Skin of body (tissue), 2 donors: ENCODE results near the genes PHYHIPL and CCDC6.

- RAMPAGE, long total RNA = no peak
Measured at GRCh38 chr10:57222470-57222943, 861.4 kb upstream of the ZWINT start.

DNA sequence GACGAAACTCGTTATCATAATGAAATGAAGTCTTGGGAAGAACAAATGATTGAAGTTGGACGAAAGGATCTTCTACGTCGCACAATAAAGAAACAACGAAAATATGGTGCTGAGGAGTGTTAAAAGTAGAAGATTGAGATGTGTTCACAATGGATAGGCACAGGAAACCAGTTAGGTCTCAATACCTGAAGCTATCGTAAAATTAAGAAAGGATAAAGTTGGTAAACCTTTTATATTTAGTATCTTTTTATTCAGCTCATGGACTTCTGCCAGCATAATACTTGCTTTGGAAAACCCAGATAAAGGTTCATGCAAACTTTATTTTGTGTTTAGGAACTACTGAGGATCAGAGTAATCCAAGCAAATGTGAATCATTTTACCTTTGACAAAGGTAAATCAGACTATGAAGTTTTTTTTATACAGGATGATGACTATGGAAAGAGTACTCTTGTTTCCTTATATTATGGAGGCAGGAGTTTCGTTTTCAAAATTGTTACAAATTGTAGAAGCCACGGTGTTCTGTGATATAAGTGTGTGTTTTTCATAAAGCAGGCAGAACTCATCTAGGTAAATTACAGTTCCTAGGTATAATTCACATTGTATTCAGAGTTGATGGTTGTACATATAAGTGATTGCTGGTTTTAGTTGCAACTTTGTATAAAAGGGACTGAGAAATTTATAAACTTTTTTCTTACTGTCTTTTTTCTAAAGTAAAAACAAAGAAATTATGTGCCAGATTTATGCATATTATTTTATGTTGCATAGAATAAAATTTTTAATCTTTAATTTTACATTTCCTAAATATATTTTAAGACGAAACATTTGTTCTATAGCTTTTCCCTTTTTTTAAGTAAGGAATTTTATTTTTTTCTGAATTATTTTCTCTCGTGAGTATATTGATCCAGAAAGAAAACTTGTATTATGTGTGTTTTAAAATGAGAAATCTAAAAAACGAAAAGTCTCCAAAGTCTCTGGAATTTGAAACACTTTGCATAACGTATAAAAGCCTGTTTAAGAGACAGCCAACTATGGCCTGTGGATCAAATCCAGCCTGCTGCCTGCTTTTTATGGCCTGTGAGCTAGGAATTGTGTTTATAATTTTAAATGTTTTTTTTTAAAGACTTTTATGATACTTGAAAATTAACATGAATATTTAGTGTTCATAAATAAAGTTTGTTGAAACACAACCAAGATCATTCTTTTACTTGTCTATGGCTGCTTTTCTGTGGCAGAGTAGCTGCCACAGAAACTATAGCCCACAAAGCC is 10.2 kb downstream of the TFAM start:
- RAMPAGE, long total RNA = no peak

DNA sequence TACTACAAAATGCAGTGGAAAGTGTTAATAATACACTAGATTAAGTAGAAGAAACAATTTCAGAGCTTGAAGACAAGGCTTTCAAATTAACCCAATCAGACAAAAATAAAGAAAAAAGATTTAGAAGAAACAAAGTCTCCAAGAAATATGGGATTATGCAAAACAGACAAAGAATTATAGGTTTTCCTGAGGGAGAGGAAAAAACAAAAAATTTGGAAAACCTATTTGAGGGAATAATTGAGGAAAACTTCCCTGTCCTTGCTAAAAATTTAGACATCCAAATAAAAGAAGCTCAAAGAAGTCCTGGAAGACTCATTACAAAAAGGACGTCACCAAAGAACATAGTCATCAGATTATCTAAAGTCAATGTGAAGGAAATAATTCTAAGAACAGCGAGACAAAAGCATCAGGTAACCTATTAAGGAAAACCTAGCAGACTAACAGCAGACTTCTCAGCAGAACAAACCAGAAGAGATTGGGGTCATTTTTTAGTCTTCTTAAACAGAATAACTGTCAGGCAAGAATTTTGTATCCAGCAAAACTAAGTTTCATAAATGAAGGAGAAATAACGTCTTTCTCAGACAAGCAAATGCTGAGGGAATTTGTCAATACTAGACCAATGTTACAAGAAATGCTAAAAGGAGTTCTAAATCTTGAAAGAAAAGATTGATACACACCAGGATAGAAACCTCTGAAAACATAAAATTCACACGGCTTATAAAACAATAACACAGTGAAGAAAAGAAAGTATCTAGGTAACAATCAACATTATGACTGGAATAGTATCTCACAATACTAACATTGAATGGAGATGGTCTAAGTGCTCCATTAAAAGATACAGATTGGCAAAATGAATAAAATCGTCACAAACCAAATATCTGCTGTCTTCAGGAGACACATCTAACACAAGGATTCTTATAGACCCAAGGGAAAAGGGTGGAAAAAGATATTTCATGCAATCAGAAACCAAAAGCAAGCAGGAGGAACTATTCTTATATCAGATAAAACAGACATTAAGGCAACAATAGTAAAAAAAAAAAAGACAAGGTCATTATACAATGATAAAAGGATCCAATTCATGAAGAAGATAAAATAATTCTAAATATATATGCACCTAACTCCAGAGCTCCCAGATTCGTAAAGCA is 22.6 kb downstream of the BICC1 start:
- RAMPAGE, long total RNA = no peak

DNA sequence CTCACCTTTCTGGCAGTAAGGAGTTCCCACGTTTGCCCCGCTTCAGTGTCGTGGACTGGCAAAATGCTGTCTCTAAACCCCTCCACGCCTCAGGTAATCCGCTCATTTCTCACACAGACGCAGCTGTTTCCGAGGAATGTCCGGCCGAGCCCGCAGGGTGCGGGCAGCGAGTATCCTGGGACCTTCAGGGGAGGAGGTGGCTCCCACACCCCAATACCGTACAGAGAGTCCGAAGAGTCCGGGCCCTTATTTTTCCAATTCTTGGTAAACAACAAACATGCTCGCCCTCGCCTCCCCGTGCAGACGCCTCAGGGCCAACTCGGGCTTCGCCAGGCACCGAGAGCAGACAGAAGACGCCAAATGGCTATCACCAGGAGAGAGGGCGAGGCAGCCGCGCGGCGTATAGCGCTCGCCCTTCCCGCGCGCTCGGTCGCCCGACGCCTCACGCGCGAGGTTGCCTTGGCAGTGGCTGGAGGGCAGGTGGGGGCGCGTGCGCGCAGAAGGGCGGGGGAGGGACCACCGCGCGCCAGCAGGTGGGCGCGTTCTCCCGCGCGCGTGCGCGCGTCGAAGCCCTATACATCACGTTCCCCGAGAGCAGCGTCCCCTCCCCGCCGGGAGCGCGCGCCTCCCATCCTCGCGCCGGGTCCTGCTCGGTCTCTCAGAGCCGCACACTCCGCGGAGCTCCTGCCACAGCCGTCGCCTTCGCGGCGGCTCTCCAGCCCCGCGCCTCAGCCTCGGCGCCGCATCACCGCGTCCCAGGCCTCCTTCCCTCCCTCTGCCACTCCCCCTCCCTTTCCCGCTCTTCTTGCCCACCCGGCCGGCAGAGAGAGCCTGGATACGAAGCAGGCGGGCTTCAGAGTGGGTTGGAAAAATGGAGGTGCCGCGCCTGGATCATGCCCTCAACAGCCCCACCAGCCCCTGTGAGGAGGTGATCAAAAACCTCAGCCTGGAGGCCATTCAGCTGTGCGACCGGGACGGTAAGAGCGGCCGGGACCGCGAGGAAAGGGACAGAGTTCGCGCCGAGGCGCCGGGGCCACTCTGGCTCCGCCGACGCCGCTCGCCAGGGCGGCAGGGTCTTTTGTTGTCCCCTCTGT is at the start of gene PHYHIPL:
PHYHIPL (plus strand) TSS at position 661 of the 1,094 bp plus-strand sequence.
- RAMPAGE, long total RNA = no peak

GRCh38 chr10:59818477-59818948 is 65.3 kb upstream of the MRLN start:
- RAMPAGE, long total RNA = no peak

DNA sequence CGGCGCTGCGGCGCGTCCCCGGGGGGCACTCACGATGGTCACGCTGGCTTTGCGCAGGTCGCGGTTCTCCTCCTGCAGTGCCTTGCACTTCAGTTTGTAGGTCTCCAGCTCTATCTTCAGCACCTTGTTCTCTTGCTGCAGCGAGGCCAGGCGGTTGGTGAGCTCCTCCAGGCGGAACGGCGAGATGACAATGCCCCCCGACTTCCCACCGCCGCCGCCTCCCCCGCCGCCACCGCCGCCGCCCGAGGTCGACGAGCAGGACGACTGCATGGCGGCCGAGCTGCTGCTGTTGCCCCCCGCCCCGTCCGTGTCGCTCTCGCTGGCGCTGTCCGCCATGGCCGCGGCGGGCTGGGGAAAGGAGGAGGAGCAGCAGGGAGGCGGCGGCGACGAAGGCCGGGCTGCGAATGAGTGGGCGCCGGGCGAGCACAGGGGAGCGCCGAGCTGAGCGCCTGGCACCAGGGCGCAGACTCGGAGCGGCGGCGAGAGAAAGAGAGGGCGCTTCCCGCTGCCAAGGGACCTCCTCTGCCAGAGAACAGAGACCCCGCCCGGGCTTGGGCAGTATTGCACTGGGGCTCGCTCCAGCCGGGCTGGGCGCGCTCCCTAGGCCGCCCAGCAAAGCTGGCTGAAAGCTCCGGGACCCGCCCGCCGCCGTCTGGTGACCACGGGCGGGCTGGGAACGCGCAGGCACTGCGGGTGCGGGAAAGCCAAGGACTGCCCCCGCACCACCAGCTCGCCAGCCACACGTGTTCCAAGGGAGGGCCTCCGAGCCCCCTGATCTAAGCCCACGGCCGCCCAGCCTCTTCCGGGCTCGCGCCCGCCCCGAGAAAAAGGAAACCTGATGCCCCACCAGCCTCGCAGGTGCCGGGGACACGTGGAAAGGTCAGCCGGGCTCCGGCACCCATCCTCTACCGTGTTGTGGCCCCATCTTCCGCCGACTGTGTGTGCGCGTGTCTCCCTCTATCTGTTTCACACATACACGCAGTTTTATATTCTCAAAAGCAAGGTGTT is at the start of gene CCDC6:
CCDC6 (minus strand) TSS at position 468 of the 1,008 bp plus-strand sequence.
- RAMPAGE, long total RNA = no peak

GRCh38 chr10:60138784-60139252 is 232.5 kb upstream of the CCDC6 start:
- RAMPAGE, long total RNA = no peak

DNA sequence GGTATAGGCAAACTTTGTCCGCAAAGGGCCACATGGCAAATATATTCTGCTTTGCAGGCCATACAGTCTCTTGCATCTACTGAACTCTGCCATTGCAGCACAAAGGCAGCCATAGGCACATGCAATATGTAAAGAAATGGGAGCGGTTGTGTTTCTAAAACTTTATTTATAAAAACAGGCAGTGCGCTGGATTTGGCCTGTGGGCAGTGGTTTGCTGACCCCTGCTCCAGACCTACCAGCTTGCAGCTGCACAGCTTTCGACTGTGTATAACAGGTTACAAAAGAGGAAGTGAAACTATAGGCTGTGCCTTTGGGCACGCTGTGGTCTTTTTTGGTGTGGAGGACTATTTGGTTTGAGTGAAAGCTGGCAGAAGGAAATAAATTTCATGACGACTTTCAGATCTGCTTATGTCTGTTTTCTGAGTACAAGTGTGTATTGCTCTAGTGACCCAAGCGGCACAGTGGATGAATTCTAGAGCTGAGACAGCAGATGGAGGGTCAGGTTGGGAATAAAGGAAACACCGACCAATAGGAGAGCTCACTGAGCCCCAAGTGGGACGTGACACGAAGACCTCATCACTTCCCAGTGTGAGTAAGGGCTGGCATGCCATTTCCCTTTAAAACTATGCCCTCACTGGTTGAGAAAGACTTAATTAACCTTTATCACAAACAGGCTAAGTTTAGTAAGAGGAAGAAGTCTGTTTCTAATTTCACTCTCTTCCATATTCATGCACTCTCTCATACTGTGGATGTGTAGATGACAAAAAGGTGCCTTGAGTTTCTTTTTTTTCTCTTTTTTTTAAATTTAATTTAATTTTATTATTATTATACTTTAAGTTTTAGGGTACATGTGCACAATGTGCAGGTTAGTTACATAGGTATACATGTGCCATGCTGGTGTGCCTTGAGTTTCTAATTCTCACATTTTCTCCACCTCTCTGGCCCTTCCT is 152.6 kb downstream of the ANK3 start:
- RAMPAGE, long total RNA = no peak

GRCh38 chr10:60680924-60682069 is 97.0 kb upstream of the CDK1 start:
- RAMPAGE, long total RNA = no peak

DNA sequence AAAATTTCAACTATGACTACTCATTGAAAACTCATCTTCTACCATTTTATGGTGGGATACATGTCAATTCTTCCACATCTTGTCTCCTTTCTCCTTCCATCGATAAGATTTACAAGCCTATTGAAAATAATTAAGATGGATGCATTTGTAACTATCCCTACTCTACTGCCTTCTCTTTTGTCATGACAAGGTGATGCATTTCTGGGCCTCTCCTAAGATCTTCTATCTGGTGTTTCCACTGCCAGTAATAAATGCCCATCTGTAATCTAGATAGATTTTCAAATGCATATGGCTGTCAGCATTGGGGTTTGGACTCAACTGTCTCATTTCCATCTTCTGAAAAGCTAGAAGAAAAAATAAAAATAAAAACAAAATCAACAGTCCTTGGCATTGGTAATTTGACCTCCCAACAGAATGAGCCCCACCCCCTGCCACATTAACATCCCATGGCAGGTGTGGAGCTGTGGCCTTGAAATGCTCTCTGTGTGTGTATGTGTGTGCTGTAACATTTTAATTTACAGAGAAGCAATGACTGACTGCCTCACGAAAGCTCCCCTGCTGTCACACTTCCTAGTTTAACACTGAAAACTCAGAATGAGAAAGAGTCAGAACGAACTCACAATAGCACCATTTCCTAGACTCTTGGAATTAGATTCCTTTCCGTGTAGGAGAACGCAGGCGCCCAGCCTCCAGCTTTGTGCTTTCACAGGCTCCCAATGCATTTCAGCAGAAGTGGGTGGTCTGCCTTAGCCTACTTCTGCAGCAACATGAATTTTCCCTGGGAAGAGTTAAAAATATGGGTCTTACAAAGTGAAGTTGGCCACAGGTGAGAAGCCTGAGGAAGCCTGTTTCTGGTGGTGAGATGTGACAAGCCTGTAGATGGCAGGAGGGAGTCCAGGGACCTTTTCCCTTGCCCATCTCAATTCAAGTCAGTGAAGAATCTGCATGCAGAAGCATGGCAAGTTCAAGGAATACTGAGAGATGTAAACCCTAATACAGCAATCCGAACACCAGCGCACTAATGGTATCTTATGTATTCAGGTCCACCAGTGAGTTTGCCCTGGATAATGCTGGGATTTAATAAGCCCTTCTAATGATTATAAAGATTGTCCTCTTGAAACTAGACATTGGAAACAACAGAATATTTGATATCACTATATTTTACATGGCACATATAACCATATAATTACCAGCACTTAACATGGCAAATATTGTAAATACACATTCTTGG is 73.9 kb downstream of the RHOBTB1 start:
- RAMPAGE, long total RNA = no peak

GRCh38 chr10:60901760-60902214 is 42.2 kb downstream of the RHOBTB1 start:
- RAMPAGE, long total RNA = no peak

DNA sequence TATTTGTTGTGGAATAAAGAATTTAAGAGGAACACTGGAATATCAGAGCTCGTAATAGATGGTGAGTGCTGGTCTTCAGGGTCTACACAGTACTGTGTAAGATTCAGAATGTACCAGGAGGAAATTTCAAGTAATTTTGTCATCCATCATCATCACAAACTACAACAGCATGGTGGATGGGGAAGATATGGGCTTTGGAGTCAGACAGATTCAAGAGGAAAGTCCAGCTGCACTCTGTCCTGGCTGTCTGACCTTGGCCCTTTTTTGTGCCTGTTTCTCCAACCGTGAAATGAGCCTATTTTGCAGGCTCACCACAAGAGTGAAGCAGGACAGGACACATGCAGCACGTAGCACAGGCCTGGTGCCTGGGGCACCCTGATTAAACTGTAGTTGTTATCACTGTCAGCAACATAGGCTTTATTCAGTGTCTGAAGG is 37.6 kb downstream of the RHOBTB1 start:
- RAMPAGE, long total RNA = no peak

- RAMPAGE, long total RNA = no peak
Measured at GRCh38 chr10:61451945-61452512, 1.2 kb downstream of the TMEM26 start.

DNA sequence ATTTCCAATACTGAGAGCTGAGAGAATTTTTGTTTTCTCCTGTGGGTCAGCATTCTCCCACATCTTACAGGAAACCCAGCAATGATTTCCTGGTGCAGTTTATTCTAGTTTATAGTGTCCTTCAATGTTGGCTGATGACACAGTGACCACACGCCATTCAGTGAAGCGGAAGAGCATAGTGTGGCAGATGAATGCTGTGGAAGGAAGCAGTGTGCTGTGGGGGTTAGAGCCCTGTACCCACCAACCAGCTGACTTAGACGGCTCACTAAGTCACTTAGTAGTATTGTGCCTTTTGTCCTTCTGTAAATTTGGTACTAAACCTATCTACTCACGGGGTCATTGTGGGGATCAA is 1.4 kb upstream of the TMEM26 start:
- RAMPAGE, long total RNA = no peak

DNA sequence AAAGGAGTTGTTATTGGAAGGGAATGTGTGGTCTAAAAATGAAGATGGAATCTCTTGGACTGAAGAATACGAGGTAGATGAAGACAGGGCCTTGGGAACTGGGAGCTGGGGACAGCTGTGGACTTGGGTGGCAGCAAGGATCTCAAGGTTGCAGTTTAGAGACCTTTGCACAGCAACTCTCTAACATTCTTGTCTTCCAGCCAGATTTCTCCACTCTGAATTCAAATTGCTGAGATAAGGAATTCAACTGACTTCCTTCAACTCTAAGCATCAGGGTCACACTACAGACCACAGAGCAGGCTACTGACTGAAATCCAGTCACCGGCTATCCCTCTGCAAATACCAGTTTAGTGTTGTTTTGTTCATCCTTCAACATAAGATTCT is 3.2 kb upstream of the TMEM26 start:
- RAMPAGE, long total RNA = no peak

- RAMPAGE, long total RNA = no peak
Measured at GRCh38 chr10:61751945-61752764, 89.4 kb downstream of the CABCOCO1 start.

GRCh38 chr10:61867740-61868229 is 33.7 kb upstream of the ARID5B start:
- RAMPAGE, long total RNA = no peak

DNA sequence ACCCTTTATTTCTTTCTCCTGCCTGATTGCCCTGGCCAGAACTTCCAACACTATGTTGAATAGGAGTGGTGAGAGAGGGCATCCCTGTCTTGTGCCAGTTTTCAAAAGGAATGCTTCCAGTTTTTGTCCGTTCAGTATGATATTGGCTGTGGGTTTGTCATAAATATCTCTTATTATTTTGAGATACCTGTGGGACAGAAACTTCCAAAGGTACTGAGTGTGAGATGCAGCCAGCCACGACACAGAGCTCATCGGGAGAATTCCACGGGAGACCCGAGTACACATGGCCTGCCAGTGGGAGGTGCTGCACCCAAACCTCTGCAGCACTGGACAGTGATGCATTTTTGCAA is 77.3 kb downstream of the ARID5B start:
- RAMPAGE, long total RNA = no peak

GRCh38 chr10:61987919-61988438 is 86.5 kb downstream of the ARID5B start:
- RAMPAGE, long total RNA = no peak

GRCh38 chr10:61995170-61995500 is 93.6 kb downstream of the ARID5B start:
- RAMPAGE, long total RNA = no peak